Ileum (tissue), 1 donor: ENCODE data around the genes IMPG1, HTR1B, IRAK1BP1 and TENT5A.

GRCh38 chr6:75244263-75244589, 625 bp upstream of the COX7A2 start:
- PRO-cap = no peak

DNA sequence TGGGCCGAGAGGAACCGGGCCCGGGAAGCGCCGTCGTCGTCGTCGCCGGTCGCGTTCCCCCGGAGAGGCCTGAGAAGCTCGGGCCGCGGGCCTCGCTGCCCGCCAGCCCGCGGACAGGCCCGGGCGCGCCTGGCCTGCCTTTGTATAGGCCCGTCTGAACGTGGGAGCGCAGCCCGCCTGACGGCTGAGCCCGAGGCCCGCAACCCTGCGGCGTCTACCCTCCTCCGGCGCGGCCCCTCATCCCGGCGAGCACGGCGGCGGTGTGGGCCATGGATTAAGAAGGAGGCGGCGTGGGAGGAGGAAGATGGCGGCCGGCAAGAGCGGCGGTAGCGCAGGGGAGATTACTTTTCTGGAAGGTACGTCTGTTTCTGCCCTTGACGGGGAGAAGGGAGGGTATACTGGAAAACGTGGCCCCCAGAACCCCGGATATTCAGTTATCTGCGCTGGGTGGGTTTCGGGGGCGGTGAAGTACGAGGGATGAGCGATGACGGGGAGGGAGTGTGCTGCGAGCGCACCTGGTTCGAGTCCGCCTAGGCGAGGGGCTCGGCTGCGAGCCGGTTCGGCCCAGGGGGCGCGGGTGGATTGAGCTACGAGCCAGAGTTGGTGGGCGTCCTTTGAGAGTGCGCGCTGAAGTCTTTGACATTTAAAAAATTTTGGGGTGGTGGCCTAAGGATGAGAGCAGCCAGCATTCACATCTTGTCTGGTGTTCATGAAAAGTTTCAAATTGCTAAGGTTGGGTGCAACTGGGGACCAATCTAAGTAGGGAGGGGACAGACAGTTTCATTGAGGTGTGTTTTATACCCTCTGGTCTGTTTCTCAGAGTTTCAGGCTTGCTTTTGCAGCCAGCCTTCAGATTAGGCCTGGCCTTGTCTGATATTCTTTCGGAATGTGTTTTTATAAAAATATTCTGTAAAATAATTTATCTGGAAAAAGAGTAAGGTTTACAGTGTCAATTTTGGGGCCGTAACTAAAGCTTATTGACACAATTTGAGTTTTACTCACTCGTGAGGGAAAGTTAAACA, 852 bp downstream of the SENP6 start:
- PRO-cap = bidirectional peak, plus-strand start at position 280 of the sequence, minus-strand start at position 115 of the sequence

- PRO-cap = no peak
These were observed 3.7 kb downstream of the SENP6 start for GRCh38 chr6:75605007-75606192.

- PRO-cap = no peak
These were observed 21.9 kb downstream of the SENP6 start for GRCh38 chr6:75623508-75624052.

DNA sequence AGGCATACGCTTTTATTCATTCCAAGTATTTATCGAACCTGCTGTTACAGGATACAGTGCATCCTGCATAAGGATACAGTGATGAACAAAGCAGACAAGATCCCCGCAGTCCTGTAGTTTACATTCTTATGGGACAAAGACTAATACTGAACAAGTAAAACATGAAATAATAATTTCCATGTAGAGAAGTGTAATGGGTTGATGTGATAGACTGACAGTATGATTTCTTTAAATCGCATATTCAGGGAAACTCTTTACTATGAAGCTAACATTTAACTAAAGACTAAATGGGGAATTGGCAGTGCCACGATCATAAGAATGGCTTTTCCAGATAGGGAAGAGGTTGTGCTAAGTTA, 40.4 kb downstream of the SENP6 start:
- PRO-cap = no peak

- PRO-cap = no peak
These were observed 26.2 kb downstream of the MYO6 start for GRCh38 chr6:75775086-75775778.

GRCh38 chr6:76072577-76073030, at the start of gene IMPG1:
IMPG1 (minus strand) TSS chr6:76072662.
- PRO-cap = no peak

GRCh38 chr6:77463294-77464182, at the start of gene HTR1B:
HTR1B (minus strand) TSS chr6:77463491.
- PRO-cap = no peak

DNA sequence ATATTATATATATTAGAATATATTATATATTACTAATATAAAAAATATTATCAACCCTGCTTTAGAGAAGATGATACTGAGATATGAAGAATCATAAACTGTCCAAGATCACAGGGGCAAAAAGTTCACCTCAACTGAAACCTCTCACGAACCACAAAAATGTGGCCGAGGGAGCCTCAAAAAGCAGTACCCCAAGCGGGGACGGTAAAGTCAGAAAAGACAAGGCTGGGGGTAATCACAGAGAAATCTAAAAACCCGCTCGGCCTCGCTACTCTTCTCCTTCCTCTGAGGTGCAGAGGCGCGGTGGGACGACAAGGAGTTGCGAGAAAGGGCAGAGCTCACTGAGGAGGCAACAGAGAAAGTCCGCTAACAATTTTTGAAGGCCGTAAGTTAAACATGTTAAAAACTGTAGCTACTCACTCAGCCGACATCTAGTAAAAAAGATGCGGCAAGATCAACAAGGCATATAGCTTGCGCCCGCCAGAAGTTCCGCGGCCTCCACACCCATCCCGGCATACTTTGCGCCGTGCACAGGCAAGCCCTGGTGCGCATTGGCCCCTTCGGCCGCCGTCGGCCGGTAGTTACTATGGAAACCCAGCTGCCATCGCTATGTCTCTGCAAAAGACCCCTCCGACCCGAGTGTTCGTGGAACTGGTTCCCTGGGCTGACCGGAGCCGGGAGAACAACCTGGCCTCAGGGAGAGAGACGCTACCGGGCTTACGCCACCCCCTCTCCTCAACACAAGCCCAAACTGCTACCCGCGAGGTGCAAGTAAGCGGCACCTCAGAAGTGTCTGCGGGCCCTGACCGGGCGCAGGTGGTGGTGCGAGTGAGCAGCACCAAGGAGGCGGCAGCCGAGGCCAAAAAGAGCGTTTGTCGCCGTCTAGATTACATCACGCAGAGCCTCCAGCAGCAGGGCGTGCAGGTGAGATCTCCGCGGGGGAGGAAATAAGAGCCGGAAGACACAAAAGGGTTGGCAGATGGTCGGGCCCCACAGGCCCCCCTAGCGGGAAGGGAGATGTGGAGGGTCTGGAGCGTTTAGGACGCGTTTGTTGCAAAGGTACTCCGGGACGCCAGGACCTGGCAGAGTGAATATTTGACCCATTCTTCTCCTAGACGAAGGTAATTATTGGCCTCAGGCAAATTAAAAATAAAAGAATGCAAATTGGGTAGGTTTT, at the start of gene IRAK1BP1:
Gene IRAK1BP1 (plus strand): TSS at position 584 of the 1,177 bp plus-strand sequence.
- PRO-cap = bidirectional peak, plus-strand start at position 786 of the sequence, minus-strand start at position 511 of the sequence

GRCh38 chr6:79064083-79064636, 13.9 kb downstream of the PHIP start:
- PRO-cap = no peak

GRCh38 chr6:79538350-79539016, 1.3 kb upstream of the LCA5 start:
- PRO-cap = no peak

GRCh38 chr6:80020370-80020795, 15.9 kb downstream of the TTK start:
- PRO-cap = no peak

DNA sequence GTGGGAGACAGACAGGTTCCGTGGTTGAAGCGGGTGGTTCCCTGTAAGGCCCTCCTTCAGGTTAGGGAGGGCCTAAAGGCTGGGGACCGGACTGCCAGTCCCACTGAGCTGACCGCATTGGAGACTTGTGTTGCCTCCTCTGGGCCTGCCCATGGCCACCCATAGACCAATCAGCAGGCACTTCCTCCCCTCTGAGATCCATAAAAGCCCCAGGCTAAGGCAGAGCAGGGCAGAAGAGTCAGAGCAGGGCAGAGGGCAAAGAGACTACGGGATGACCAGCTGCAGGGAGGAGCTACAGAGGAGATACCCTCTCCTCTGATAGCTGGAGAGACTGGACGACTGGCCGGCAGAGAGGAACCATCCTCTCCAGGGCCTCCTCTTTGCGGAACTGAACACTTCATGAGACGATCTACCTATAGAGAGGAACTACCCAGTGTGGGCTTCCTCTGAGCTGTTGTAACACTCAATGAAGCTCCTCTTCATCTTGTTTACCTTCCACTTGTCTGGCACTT, 537.3 kb downstream of the TENT5A start:
- PRO-cap = no peak

DNA sequence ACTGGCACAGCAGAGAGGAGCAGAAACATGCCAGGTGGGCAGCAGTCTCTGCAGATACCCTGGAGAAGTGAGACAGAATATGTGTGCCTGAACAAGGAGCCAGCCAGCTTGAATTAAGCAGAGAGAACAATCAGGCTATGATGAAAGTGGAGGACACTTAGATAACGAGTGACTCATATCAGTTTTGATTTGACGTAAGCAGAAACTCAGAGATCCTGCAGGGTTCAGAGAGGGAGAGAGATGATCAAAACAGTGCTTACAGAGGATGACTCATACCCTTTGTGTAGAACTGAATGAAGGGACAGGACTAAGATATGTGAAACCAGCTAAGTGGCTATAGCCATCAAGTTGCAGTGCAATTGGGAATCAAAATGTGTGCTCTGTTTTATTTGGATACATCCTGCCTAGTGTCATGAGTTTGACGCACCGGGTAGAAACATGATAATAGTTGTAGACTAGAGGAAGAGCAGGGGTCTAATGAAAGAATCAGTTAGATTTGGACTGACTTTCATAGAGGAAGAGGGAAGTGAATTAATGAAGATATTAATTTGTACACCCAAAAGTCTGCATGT, 300.6 kb downstream of the TENT5A start:
- PRO-cap = no peak

DNA sequence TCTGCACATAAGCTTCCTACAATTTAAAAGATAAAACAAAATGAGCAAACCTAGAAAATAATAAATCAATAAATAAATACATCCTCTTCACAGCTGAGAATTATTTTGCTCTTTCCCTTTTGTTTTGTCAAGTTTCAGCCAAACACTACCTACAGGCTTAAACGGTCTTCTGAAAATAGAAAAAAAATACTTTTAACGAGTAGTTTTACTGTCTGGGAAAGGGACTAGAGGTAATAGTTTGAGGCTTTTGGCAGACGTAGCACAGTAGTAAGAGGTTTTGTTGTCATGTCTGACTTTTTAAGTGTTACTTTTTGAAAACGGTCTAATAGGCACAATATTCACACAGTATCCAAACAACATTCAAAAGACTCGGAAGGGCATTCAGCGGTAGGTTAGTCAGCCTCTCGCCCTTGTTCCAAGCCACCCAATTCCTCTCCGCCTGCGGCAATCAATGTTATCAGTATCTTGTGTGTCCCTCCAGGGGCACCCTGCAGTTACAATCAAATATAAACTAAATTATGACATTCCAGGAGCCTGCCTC, 2.0 kb downstream of the TENT5A start:
- PRO-cap = no peak

GRCh38 chr6:81752587-81752962, at the start of gene TENT5A:
TENT5A (minus strand) TSS chr6:81752681.
- PRO-cap = bidirectional peak, plus-strand start at chr6:81752833, minus-strand start at chr6:81752681

GRCh38 chr6:81933827-81934078, 181.3 kb upstream of the TENT5A start:
- PRO-cap = unidirectional peak, plus-strand start at chr6:81933963

DNA sequence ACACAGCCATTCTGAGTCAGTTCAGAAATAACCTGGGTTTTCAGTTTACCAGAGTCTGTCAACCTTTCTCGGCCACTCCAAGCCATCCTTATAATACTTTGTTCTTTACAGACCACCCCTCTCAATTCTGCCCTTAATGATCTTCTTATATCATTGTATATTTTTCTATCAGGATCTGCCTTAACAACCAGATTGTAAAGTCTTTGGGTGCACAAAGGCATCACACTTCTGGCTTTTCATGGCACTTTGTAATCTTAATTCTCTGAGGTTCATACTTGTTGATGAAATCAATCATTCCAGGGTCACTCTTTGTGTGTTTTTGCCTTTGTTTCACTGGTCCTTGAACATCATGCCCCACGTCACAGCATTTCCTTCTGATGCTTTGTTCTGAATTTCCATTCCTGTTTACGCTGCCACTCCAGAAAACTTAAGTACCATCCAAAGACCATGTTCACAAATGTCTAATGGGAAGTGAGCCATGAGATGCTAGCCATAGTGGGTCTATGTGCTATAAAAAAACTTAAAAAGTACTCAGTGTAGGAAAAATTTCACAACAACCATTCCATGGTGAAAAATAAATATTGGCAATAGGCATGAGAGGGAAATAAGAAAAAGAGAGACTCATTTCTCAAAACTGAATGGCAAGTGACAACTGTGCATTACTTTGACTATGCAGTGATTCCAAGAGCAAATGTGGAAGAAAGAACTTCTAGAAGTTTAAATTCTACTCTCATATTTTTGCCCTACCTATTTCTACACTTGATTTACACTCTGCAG, 232.1 kb downstream of the IBTK start:
- PRO-cap = no peak

GRCh38 chr6:82170913-82171696, 76.4 kb downstream of the IBTK start:
- PRO-cap = no peak

DNA sequence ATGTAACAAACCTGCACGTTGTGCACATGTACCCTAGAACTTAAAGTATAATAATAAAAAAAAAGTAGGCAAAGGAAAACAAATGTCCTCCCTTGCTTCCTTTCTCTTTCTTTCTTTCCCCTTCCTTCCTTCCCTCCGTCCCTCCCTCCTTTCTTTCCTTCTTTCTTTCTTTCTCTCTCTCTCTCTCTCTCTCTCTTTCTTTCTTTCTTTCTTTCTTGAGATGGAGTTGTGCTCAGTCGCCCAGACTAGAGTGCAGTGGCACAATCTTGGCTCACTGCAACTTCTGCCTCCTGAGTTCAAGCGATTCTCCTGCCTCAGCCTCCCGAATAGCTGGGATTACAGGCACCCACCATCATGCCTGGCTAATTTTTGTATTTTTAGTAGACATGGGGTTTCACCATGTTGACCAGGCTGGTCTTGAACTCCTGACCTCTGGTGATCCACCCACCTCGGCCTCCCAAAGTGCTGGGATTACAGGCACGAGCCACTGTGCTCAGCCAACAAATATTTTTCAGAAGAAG, 108.0 kb downstream of the RWDD2A start:
- PRO-cap = no peak